Metastatic Lung Carcinoma in the Adrenal Gland (tissue), 1 donor: ENCODE results near the gene PRR23C.

DNA sequence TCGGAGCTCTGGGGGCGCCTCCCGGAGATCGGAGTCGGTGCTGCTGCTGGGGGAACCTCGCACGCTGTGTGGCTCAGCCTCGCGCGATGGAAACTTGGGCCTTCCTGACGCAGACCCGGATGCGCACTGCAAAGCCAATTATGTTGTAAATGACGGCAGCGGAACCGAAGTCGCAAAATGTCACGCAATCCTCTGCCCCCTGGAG, at the start of gene PRR23C:
Gene PRR23C, minus strand, starts transcription at position 145 of the 205 bp plus-strand sequence.
- PRO-cap, result no peak

DNA sequence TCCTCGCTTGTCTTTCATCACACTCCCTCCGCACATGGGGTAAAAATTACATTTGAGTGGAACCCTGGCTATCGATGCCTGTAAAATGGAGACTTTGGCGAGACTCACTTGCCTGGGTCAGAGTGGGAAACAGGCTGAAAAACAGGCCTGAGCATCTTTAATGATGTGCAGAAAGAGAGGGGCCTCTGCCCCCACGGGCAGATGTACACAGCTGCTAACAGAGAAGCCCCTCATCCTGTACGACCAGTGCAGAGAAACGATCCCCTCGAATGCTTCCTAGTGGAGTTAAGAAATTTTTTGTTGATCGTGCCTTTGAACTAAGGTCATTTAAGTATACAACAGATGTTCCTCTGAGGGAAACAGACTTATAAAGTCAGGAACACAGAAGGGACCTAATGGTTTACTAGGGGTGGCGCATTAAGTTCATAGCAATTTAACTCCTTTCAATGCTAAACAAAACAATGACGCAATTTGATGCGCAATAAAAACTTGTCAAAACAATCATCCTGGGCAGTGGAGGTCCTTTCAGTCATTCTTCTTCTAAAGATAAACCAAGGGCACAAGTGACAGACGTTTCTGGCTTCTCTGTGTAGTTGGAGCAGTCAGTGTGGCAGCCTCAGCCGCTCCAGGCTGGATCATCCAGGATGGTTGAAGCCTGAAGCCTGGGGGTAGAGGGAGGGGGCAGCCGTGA, 51.0 kb upstream of the MRPS22 start:
- PRO-cap, result no peak

GRCh38 chr3:139329134-139329811, 14.5 kb upstream of the MRPS22 start:
- PRO-cap, result no peak

DNA sequence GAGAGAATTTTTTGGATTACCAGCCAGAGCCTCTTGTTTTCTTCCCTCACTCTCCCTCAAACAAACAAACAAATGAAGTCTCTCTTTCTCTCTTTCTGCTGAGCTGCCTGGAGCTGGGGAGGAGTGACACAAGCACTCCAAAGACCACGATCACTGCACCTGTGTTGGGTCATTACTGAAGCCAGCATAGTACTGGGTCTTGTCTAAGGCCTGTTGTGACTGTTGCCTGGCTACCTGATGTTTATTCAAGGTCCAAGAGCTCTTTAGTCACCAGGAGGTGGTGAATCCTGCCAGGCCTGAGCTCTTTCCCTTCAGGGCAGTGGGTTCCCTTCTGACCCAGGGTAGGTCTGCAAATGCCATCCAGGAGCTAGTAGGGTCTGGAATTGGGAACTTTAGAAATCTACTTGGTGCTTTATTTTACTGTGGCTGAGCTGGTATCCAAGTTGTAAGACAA, 15.0 kb upstream of the RBP2 start:
- PRO-cap, result no peak

DNA sequence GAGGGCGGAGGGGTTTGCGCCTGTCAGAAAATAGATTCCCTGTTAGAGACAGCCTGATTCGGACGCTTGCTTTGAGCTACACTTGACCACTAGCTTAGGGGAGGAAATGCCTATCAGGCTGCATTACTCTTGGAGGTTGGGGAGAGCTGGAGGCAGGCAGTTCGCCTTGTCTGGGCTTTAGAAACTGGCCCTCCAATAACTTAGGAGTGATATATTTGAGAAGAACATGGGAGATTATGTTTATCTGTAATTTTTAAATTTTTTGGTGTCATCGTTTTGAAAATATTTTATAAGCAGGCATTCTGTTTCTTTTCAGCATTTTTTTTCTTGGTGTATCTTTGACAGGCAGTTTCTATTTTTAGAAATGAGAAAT, 1.5 kb downstream of the CLSTN2 start:
- PRO-cap, result no peak

- PRO-cap, result no peak
Observed at GRCh38 chr3:141147715-141148229, 83.9 kb upstream of the PXYLP1 start.

GRCh38 chr3:141294775-141295229, 63.2 kb downstream of the PXYLP1 start:
- PRO-cap, result no peak

DNA sequence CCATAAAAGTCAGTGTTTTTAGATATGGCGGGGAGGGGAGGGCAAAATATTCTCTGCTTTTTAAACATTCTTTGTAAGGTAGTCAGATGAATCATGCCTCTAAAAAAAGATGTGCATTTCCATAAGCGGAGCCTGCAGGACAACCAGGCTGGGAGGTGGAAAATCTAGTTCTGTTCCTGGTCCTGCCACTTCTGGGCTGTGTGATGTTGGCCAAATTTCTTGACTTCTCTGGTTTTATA, 7.2 kb upstream of the ZBTB38 start:
- PRO-cap, result no peak

DNA sequence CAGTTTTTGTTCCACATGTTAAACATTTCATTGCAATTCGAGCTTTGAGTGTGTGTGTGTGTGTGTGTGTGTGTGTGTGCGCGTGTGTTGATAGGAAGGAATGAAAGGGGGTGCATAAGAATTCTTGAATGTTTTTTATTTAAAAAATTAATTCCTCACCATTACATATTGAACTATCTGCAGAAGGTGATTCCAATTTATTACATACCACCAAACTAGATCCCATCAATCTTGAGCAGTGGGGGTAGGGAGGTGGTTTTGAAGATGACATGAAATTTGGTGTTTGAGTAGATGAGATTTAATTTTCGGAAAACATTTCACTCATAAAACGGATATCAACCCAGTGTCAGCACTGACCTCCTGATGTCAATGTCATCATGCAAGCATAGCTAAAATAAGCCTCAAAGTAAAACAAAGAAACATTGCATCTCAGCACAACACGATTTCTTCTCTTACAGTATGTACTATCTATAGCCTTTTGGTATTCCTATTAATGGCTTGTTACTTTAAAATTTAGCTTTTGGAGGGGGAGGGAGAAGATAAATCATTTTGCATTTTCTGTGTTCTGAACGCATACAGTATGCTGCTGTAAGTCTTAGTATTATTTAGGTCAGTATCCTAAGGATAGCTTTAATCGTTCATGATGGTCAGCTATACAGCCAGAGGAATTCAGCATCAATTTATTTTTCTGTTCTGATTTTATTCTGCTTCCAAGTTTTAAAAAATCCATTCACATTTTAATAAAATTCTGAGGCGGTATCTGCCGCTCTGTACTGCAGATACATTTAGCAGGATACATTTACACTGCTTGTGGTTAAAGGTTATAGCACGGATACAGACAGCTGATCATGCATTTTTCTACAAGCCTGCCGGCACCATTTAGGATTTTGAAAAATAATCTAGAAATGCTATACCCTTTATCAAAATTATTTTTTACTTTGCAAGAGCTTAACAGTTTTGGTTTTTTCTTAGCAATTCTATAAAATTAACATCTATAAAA, 17.6 kb downstream of the ZBTB38 start:
- PRO-cap, result no peak

GRCh38 chr3:141401991-141402447, 33.7 kb downstream of the ZBTB38 start:
- PRO-cap, result bidirectional peak, plus-strand start at chr3:141402349, minus-strand start at chr3:141402298

DNA sequence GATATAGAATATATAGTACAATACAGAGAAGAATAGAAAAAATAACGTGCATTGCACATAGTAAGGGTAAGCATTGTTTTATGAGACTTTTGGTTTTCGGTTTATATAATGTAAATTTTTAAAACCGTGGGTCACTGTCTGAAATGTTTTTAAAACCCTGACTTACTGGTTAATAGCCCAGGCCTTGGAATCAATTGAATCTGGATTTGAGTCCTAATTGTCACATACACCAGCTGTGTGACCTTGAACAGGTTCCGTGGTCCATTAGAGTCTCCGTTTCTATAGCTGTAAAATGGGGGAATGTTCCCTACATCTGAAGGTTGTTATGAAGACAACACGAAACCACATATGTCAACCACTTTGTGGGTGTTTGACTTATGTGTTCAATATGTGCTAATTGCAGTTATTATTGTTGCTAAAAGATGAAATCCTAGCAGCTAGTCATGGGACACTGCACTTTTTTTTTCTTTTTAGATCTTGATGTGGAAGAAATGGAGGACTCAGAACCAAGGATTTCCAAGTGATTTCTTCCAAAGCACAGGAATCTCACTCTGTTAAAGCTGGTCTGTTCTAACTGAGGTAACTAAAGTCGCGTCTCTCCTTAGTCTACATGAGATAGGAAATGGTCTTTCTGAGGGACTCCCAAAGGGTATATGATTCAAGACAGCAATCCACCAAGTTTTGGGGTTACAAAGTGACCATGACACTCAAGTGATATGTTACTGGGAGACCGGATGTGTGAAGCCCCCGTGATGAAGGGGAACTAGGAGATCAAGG, 35.3 kb downstream of the ZBTB38 start:
- PRO-cap, result unidirectional peak, minus-strand start at position 275 of the sequence

DNA sequence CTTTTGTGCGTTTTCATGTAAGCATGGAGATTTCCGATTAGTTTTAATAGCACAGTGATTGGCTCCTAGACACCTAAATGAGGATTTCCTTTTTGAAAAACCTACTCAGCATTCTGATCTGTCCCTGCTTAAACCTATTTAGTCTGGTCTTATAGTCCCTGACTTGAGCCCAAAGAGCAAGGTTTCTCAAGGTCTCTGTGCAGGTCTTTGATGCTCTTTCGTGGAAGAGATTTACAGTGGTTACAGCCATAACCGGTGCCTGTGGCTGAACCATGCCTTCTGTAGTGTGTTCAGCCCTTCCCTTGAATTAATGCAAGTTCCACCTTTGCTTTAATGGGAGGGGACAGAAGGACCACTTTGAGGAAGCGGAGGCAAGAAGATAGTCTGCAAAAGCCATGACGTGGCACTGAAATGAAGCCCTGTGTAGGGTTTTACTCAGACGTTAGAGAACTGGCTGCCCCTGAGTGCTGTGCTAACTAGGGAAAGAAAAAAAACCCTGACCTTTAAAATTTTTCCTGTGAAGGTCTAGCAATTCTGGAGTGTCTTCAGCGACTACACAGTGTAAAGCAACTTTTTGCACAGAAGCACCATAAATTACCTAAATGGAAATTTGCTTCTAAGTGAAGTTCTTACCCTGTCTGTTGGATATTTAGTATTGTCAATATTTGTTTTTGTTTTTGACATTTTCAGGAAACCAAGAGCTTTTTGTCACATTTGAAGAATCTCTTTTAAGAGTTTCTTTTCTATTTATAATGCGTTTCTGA, 43.1 kb downstream of the ZBTB38 start:
- PRO-cap, result bidirectional peak, plus-strand start at position 438 of the sequence, minus-strand start at position 408 of the sequence

GRCh38 chr3:141416233-141417189, 48.2 kb downstream of the ZBTB38 start:
- PRO-cap, result no peak

GRCh38 chr3:141485627-141486611, 908 bp upstream of the RASA2 start:
- PRO-cap, result no peak

- PRO-cap, result no peak
Observed at GRCh38 chr3:141505107-141505900, 18.5 kb downstream of the RASA2 start.

GRCh38 chr3:141876948-141877011, 337 bp downstream of the ATP1B3 start:
- PRO-cap, result no peak

GRCh38 chr3:141901735-141902656, 25.6 kb downstream of the ATP1B3 start:
- PRO-cap, result no peak

GRCh38 chr3:141920602-141921024, 44.2 kb downstream of the ATP1B3 start:
- PRO-cap, result no peak

DNA sequence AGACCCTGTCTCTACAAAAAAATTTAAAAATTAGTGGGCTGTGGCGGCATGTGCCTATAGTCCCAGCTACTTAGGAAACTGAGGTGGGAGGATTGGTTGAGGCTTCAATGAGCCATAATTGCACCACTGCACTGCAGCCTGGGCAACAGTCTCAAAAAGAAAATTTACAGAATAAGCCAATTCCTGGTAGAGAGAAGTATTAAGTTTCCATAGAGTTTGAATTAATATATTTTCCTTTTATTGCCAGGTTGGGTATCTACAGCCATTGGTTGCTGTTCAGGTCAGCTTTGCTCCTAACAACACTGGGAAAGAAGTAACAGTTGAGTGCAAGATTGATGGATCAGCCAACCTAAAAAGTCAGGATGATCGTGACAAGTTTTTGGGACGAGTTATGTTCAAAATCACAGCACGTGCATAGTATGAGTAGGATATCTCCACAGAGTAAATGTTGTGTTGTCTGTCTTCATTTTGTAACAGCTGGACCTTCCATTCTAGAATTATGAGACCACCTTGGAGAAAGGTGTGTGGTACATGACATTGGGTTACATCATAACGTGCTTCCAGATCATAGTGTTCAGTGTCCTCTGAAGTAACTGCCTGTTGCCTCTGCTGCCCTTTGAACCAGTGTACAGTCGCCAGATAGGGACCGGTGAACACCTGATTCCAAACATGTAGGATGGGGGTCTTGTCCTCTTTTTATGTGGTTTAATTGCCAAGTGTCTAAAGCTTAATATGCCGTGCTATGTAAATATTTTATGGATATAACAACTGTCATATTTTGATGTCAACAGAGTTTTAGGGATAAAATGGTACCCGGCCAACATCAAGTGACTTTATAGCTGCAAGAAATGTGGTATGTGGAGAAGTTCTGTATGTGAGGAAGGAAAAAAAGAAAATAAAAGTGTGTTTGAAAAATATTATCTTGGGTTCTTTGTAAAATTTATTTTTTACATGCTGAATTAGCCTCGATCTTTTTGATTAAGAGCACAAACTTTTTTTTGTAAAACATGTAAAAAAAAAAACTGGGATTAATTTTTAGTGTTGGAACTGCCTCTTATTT, 49.2 kb downstream of the ATP1B3 start:
- PRO-cap, result no peak

DNA sequence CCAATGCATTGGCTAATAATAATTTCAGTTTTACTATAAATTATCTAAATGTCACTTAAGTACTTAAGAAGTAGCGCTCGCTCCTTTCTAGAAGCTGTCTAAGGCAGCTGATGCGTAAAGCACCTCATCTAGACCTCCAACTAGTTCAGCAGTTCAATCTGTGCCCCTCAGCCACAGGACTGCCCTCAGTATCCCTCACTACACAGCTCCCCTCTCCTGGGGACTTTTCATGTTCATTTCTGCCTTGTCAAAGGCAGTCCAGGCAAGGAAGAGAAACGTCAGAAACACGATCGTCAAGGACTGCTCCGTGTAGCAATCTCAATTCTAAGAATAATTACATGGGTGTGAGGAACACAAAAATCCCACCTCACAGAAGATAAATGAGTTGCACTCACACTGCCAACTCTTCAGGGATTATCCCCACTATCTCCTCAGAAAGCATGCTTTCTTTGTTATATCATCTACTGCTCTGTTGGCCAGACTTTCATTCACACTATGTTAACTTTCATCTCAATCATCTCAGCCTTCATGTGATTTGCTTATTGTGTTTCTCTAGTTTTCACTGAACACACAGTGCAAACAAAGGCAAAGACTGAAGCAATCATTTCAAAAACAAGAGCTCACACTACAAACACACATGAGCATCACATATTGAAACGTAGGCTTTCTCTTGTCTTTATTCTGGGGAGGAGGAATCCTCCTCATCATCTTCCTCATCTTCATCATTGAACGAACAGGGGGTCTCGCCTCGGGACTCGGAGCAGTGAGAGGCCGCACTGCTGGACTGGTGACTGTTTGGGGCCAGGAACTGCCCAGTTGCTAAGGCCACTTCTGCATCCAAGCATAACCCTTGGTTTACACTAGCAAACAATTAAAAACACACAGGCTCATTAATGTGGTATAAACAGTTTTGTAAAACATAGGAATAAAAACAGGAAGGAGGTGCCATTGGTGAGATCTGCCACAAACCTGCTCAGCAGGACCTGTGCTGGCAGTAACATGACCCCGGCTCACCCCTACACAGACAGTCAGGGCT, 75.7 kb downstream of the ATP1B3 start:
- PRO-cap, result no peak